Smooth muscle cell (in vitro differentiated cells): Measurements from ENCODE around the gene C16orf89.

DNA sequence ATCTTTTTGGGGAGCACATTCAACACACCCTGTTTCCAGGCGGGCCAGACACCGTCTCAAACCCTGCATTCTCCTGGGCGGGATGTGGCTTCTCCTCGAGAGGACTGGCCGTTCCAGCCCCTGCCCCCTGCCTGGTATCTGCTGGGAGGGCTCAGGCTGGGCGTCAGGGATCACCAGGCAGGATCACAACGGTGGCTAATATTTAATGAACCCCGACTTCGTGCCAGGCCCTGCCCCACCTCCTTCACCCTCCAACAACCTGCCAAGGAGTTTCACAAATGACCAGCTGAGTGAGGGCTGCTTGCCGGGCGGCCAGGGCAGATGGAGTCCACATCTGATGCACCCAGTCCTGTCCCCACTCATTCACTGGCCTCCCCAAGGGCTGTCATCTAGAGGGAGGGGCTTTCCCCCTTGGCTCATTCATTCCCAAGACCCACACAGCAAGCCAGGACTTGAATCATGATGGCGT is 17.6 kb downstream of the UBALD1 start:
- RAMPAGE, long total RNA: no peak

DNA sequence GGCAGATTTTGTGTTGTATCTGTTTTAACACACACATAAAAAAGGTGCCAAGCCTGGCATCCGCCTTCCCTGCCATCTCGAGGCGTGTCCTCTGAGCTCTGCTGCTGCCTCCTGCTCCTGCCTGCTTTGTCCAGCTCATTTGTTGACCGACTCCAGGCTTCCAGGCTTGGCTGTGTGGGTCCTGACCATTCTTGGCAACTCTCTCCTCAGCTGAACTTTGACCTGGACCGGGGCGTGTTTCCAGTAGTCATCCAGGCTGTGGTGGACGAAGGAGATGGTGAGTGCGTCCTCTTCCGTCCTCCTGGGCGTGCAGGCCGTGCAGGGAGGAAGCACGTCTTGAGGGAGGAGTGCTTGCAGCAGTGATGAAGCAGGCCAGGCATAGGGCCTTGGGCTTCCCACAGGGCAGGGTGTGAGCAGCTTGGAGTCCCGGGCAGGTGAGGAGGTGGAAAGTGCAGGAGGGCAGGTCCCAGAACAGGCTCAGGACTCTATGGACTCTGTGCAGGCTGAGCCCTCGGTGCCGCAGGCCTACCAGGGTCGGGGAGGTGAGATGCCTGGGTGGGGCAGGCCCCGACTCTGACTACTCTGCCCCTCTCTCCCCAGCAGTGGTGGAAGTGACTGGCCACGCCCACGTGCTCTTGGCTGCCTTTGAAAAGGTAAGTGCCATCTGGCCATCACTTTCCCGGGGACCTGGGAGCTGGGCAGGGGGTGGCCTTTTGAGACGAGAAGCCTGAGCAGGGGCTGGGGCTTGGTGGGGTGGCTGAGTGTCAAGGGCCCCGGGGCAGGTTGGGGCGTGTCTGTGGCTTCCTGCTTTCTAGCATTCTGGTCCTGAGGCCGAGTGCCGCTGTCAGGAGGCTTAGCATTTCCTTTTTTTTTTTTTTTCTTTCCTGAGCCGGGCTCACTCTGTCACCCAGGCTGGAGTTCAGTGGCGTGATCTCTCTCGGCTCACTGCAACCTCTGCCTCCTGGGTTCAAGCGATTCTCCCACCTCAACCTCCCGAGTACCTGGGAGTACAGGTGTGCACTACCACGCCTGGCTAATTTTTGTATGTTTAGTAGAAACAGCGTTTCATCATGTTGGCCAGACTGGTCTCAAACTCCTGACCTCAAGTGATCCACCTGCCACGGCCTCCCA is 28.5 kb upstream of the NUDT16L1 start:
- RAMPAGE, long total RNA: no peak

DNA sequence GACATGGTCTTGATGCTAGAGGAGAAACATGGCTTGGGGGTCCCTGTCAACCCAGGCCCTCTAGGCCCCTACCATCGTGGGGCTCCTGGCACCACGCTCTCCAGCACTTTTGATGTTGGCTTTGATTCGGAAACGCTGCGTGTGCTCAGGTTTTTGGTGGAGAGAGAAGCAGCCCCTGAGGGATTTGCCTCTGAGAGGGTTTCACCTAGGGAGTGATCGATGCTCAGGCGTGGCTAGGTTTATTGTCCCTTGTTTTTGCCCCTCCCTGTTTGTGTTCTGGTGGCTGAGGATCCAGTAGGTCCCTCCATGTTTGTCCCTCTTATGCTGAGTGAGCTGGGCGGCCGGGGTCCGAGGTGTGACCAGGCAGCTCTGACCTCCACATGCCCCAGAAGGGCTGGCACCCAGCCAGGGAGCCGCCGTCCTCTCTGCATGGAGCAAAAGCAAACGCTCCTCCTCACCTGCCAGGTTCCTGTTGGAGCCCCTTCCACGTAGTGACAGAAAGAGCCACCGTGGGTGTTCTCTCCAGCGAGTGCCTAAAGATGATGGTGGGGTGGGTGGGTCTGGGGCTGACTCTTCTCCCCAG is 14.3 kb upstream of the NUDT16L1 start:
- RAMPAGE, long total RNA: no peak

GRCh38 chr16:4746759-4747528 is 12.6 kb downstream of the DNAAF8 start:
- RAMPAGE, long total RNA: no peak

GRCh38 chr16:4852753-4853243 is 5.5 kb downstream of the UBN1 start:
- RAMPAGE, long total RNA: no peak

GRCh38 chr16:4910713-4910986 is 26.3 kb downstream of the PPL start:
- RAMPAGE, long total RNA: no peak

GRCh38 chr16:4976633-4977018 is 18.5 kb downstream of the SEC14L5 start:
- RAMPAGE, long total RNA: no peak

GRCh38 chr16:5065782-5066251 is at the start of gene C16orf89:
TSS of gene C16orf89 (minus strand) at chr16:5065956.
- RAMPAGE, long total RNA: no peak

GRCh38 chr16:7530721-7530991 is 1059.7 kb downstream of the TMEM114 start:
- RAMPAGE, long total RNA: no peak

GRCh38 chr16:8641002-8641402 is 19.5 kb downstream of the METTL22 start:
- RAMPAGE, long total RNA: no peak

- RAMPAGE, long total RNA: no peak
Observed at GRCh38 chr16:8694671-8695393, 20.4 kb downstream of the ABAT start.

- RAMPAGE, long total RNA: no peak
Observed at GRCh38 chr16:8740635-8741391, 56.6 kb downstream of the TMEM186 start.

GRCh38 chr16:8816555-8817401 is 19.1 kb downstream of the PMM2 start:
- RAMPAGE, long total RNA: no peak

DNA sequence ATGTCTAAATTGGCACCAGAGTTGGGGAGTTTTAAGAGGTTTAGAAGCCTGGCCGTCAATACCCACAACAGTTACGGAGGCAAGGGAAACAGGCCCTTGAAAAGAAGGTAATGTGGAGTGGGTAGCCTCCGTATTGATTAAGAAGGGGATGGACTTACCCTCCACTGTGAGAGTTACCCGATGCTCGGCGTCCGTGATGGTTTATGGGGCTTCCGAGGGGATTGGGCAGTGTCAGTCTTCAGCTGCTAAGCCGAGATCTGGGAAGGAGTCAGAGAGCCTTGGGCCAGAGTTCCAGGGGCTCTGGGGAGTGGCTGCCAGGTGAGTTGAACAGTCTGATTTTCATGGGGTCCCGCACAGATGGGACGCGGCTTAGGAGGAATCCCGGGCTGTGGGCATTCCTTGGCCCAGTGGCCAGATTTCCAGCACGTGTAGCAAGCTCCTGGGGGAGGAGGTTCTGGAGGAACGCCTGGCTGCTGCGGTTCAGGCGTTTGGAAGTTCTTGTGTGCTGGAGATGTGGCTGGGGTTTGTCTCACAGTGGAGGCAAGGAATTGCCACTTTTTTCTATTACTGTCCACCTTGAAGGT is 32.7 kb downstream of the CARHSP1 start:
- RAMPAGE, long total RNA: no peak

- RAMPAGE, long total RNA: no peak
Observed at GRCh38 chr16:8843243-8843822, 25.5 kb downstream of the CARHSP1 start.

- RAMPAGE, long total RNA: no peak
Observed at GRCh38 chr16:8886082-8886838, 4.1 kb downstream of the LITAFD start.

DNA sequence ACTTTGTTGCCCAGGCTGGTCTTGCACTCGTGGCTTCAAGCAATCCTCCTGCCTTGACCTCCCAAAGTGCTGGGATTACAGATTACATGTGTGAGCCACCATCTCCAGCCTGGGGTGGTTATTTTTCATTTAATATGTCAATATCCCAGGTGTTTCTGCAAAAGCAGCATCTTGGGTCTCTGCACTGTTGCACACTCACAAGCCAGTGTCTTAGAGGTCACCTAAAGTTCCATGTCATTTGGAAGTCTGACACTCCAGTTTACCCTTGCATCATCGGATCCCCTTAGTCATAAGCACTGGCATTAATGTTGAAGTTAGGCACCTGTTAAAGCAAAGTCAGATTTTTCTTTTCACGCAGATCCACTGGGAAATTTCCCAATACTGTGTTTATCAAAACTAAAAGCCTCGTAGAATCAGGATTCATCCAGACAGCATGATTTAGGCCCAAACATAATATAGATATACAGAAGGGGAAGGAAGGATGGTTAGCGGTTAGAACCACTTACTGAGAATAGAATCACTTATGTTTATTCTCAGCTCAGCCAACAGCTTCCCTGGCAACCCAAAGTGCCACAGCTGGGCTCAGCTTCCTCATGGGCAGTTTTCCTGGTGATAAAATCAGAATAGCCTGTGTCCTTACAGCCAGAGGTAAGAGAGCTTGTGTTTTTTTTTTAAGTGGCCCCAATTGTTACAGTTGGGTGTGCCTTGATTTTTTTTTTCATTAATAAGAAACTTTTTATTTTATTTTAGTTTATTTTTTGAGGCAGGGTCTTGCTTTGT is 30.1 kb upstream of the HAPSTR1 start:
- RAMPAGE, long total RNA: no peak

DNA sequence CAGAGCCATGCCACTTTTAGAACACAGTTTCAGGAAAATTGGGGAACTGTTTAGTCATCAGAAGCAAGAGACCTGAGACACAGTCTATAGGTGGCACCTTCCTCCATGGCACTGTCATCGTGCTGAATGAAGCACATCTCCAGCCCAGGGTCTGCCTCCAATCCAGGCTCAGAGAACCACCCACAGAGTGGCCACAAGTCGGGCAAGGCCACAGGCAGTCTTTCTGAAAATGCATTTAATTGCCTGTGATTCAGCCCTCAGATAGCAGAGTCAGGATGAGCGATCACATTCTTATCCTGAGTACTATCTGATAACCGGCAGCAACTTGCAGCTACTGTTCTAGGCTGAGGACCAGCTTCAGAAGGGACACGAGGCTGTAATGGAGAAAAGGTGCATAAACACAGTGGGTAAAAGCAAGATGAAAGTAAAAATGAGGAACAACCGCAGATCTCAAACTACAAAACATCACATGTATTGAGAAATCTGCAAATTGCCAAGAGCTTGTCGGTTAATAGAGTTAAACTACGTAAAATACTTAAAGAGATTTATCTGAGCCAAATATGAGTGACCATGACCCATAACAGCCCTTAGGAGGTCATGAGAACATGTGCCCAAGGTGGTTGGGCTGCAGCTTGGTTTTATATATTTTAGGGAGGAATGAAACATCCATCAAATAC is 14.1 kb upstream of the HAPSTR1 start:
- RAMPAGE, long total RNA: no peak

GRCh38 chr16:9092870-9093521 is 1.6 kb downstream of the HAPSTR1 start:
- RAMPAGE, long total RNA: no peak

DNA sequence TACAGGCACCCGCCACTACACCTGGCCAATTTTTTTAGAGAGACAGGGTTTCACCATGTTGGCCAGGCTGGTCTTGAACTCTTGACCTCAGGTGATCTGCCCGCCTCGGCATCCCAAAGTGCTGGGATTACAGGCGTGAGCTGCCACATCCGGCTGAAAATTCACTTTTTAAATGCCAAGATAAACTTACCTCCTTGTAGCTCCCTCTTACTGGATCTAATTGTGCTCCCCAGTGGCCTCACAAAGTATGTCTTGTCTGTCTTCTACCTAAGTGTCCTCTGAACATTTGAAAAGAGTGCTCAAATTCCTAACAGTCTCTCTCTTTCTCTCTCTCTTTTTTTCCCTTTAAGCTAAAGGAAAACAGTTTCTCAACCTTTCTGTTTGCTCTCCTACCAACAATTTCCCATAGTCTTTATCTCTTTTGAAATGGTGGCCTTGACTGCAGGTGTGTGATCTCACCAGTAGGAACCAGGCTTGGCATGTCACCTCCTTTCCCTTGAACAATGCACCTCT is 273.1 kb downstream of the HAPSTR1 start:
- RAMPAGE, long total RNA: no peak